ENCODE measurements around a stretch of chr3.

DNA sequence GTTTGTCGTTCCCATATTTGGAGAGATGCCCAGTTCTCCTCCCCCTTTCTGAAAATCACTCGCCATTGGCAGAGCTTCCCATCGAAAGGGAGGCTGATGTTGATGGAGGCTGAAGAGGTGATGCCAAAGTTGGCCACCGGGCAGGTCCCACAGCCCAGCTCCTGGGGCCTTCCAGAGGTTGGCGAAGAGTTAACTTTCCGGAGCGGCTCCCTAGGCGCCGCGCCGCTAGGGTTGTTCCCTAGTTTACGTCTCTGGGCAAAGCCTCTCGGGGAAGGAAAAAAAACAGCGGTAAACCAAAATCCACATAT is 757 bp downstream of the PCOLCE2 start:
- PRO-cap = no peak

DNA sequence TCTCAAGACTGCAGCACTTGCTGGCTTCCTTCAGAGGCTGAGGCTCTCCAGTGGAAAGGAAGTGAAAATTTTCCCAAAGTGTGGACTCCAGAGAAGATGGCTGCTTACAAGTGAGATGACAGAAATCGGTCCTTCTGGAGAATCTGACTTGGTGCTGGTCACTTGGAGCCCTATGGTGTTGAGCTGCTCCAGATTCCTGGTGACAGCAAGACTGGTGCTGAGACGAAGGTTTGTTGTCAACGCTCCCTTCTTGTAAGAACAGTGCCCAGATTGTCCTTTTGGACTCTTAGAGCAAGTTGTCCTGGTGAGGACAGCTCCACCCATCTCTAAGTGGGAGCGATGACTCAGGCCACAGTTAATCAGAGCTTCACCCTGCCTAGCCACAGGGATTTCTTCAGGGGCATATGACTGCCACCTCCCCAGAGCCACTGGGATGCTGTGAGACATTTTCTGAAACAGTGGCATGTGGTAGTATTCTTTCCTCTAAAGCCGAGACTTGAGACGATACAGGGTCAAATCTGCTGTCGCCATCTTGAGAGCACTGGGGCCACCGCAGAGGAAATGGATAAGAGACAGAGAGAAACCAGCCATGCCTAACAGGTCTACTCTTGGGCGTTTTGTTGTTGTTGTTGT is 15.7 kb upstream of the PCOLCE2 start:
- PRO-cap = no peak

- PRO-cap = no peak
These were observed 1.0 kb downstream of the U2SURP start for GRCh38 chr3:143002372-143002767.

GRCh38 chr3:143081886-143082935 is 37.4 kb upstream of the CHST2 start:
- PRO-cap = no peak

- PRO-cap = no peak
These were observed 183.1 kb downstream of the CHST2 start for GRCh38 chr3:143302525-143303118.

- PRO-cap = no peak
These were observed 61.7 kb downstream of the SLC9A9 start for GRCh38 chr3:143786204-143787298.

GRCh38 chr3:143973015-143973513 is 1.4 kb downstream of the DIPK2A start:
- PRO-cap = no peak

GRCh38 chr3:146129784-146130744 is 30.9 kb downstream of the PLOD2 start:
- PRO-cap = no peak

DNA sequence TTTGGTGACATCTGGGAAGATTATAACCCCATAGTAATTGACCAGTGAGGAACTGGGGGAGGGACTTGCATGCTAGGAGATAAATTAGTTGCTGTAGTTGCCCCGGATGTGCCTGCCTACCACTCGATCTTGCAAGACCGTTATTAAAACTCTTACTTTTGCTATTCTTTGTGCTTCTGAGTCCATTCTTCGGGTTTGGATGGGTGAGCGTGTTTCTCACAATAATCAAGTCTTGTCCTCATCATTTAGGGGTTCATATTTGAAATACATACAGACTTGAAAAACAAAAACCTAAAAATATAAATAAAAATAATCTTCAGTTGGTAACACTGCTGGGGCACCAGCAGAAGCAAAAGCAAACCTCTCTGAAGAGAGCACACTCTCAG is 88.7 kb upstream of the PLSCR4 start:
- PRO-cap = no peak

- PRO-cap = no peak
These were observed 3.4 kb upstream of the PLSCR2 start for GRCh38 chr3:146472687-146473199.

DNA sequence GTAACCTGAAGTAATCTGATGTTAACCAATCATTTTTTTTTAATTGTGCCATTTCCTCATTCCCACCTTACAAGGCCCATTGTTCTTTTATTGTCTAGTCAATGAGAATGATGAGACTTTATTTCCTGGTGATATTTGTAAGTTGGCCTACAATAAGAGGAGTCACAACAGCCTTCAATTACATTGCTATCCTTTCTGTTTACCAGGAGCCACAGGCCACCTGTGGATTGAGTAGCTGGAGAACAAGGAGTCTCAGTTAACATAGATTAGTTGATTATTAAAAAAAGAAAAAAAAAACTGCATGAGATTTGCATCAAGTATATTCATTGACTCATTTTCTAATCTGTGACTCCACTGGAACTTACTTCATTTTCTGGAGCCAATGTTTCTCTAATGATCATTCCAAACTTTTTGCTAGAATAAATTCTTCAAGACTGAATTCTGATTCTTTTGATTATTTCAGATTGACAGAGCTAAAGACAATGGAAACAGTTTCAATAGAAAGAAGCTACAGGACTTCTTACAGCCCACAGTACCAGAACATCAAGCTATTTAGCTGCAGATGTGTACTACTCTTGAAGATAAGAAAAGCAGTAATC is 37.4 kb downstream of the PLSCR1 start:
- PRO-cap = no peak

GRCh38 chr3:147396377-147396899 is 9.9 kb downstream of the ZIC4 start:
- PRO-cap = no peak

DNA sequence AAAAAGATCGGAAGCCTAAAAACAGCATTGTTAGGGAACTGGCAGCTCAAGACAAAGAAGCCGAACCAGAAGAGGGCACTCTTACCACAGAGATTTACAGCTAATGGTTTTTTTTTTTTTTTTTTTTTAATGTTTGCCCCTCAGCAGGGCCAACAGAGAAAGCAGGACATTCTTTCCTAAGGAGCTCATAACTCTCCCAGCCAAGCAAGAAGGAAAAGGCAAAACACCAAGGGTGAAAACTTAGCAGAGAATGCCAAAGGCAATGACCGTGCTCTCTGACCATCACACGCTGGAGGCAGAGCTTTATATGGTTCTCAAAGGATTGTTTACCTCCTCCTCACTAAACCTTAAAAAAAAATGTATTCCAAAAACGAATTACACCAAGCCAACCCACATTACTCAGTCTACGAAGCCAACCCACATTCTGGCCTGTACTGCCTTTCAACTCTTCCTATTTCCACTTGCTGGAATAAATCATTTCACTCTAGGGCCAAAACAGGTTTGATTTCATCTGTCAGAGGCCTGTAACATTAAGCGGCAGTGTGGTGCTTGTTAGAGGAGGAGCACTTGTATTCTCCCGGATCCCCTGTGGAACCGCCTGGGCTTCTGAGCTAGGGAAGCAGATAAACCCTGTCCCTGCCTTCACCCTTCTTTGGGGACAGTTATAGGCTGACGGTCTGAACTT is 35.6 kb upstream of the GYG1 start:
- PRO-cap = no peak

GRCh38 chr3:148975059-148975740 is 16.1 kb upstream of the GYG1 start:
- PRO-cap = no peak

- PRO-cap = no peak
These were observed 11.8 kb downstream of the CP start for GRCh38 chr3:149209798-149210353.

- PRO-cap = no peak
These were observed 6.1 kb downstream of the CP start for GRCh38 chr3:149215371-149215988.

DNA sequence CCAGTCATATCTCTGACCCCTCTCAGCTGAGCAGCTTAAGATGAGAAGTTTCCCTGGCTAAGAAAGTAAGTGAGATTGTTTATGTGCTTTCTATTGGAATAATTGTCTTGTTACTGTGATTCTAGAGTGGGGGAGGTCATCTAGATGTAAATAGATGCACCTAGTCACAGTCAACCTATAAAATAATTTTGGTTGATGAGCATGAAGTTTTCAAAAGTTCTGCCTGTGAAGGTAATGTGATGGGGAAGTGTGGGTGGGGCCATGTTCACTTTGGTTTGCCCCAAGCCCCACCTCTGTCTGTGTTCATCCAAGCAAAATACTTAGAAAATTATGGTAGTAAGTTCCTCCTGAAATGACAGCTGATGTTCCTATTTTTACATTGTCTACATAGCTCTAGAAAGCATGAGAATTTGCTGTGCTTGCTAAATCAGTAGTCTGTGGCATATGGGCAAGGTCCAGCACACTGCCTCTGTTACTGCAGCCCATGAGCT is 21.8 kb upstream of the CP start:
- PRO-cap = no peak

DNA sequence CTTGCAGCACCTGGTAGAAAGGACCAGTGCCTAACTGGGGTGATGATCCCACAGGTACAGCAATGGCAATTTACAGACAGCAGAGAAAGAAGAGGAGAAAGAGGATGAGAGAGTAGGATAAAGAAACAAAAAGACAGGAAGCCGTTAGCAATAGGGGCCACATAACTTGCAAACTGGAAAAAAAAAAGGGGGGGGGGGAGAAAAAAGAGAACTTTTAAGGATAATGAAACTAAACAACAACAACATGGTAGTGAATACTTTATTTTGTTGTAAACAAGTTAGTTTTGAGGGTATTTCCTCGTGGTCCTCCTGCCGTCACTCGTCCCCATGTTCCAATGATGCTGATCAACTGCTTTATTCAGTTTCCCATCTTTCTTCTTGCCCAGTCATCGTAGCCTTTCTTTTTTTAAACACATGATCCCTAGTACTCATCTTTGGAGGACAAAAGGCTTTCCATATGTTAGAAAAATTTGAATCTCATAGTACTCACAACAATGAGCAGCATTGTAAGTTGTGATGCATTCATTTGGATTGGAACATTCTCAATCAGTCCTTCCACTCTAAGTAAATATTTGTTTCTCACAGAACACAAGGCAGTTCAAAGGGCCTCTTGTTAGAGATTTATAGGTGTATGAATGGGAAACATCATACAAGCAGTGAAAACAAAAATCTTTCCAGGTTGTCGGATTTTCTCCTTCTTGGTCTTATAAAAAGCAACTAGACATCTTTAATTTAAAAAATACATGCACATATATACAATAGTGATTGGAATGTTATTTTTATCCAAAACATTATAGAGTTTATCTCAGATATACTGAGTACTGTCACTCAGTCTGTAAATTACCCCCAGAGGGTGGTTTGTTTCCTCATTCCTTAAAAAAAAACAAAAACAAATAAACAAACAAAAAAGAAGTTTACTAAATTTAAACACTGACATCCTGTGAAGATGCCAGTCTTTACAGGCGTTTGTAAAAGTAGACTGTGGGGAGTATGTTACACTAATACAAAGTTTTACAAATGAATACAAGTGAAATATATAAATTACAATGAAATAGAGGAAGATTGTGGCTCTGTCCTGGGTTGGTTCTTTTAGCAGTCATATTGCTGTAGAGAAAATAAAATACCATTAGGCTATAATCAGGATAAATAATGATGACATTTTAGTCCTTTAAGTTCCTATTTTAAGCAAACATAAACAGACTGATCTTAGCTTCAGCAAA is 8.3 kb downstream of the TM4SF1 start:
- PRO-cap = no peak

DNA sequence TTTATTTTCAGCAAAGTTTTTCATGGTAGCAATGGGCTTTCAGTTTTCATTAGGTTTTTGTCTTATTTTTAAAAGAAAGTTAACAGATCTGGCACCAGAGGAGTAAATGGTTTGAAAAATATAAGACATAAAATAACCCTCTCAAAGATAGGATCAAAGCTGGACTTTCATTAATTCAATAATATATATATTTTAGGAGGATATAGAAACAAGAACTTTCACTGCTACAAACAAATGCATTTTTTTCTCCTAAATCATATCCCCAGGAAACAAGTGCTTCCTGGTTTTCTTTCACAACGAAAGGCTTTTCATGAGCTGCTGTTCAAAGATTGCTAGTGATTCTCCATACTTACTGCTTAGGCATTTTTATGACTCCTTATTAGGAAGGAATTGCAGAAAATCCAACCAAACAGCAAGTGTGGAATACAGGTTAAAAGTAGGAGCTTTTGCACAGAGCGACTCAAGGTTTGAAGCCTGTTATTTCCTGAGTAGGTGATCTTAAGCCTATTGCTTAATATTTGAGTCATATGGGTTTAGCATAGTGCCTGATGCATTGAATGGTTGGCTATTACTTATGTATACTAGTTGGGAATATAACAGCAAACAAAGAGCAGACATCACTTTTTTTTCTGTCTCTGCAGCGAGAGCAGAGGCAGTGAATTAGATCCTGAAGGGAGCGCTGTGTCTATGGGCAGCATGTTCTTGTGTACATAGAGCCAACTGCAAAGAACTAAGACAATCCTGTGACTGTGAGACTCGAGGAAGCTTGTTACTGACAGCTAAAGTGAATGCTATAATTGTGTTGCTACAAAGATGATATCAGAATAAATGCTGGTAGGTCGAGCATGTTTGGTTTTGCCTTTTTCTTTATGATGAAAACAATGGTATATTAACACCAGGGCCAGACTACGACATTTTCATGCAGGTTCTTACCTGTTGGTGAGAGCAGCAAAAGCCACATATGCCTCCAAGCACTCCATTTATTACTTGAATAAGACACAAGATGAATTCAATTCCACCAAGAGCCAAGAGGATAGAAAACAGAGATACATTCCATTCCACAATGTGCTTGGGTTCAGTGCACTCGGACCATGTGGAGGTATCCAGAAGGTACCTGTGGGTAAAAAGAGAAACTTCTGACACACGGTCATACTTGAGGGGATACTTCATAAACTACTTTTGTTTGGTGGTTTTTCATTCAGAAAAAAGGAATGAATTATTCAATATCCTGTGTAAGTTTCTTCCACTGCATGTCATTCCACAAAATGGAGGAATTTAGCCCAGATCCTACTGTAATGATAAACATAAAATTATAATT is 6.2 kb downstream of the TM4SF1 start:
- PRO-cap = no peak

- PRO-cap = no peak
These were observed 7.4 kb upstream of the TM4SF1 start for GRCh38 chr3:149384753-149385440.